Smooth muscle cell (in vitro differentiated cells): ENCODE measurements around a stretch of chr6.

DNA sequence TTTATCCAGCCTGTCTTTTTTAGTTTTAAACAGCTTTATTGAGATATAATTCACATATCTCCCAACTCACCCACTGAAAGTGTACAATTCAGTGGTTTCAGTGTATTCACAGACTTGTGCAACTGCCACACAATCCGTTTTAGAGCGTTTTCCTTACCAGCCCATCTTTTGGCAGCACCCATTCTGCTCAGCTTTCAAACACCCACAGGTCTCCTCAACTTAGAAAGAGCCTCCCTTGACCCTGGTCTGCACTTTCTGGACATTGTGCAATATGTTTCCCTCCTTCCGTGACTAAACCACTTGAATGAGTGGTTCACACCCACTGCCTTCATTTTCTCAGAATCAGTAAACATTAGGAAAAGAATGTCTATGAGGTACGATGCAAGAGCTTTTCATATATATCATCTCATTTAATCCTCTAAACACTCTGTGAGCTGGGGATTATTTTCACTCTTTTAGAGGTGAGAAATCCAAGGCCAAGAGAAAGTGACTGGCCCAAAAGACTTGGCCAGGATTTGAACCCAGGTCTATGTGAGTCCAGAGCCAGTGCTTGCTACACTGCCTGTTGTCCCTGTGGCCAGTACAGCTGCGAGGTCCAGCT, 21.7 kb upstream of the MRPS18A start:
- RAMPAGE, long total RNA = no peak

DNA sequence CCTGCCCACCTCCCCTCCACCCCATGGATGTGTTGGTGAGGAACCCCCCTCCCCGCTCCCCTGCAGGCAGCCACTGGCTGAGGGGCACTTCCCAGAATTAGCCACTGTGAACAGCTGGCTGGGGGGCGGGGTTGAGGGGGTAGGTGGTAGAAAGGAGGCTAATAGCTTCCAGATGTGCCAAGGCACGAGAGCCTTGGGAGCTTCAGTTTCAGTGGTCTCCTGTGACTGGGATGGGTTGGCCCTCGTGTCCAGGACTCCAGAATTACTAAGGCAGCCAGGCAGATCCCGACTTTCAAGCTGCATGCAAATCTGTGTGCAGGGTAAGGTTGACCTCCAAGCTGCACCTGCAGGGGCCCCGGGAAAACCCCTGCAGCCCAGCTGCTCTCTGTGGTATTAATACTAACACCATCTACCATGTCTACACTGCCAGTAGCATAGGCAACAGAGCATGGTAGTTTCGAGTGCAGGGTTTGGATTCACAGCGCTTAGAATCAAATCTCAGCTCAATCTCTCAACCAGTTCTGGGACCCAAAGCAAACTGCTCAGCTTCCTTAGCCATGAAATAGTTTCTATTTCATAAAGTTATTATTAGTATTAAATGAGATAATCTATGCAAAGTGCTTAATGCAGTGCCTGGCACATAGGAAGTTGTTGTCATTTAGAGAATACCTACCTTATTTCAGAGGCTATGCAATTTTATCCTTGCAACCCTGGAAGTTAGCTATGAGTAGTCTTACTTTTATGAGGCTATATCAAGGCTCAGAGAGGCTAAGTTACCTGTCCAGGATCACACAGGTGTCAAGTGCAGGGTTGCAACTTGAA, 27.4 kb upstream of the MRPS18A start:
- RAMPAGE, long total RNA = no peak

GRCh38 chr6:43759483-43759682, 10.6 kb upstream of the VEGFA start:
- RAMPAGE, long total RNA = no peak

DNA sequence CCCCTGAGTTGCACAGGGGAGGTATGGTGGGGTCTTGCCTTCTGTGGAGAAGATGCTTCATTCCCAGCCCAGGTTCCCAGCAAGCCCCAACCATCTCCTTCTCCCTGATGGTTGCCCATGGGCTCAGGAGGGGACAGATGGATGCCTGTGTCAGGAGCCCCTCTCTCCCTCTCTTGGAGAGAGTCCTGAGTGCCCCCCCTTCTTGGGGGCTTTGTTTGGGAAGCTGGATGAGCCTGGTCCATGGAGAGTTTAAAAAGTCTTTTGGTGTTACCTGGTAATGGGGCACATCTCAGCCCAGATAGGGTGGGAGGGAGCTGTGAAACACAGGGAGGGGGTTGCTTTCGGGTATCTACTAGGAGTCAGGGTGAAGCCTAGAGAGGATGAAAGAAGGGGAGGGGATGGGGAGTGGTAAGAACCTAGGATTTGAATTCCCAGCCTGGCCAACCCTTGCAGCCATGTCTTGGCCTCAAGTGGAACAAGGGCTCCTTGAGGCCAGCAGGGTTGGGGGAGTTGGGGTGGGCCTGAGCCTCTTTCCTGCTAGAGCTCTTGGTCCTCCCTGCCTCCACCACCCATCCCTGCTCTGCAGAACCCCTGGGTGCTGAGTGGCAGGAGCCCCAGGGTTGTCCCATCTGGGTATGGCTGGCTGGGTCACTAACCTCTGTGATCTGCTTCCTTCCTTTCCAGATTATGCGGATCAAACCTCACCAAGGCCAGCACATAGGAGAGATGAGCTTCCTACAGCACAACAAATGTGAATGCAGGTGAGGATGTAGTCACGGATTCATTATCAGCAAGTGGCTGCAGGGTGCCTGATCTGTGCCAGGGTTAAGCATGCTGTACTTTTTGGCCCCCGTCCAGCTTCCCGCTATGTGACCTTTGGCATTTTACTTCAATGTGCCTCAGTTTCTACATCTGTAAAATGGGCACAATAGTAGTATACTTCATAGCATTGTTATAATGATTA, 8.0 kb downstream of the VEGFA start:
- RAMPAGE, long total RNA = no peak

DNA sequence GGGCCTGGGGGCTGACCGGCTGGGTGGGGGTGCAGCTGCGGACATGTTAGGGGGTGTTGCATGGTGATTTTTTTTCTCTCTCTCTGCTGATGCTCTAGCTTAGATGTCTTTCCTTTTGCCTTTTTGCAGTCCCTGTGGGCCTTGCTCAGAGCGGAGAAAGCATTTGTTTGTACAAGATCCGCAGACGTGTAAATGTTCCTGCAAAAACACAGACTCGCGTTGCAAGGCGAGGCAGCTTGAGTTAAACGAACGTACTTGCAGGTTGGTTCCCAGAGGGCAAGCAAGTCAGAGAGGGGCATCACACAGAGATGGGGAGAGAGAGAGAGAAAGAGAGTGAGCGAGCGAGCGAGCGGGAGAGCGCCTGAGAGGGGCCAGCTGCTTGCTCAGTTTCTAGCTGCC, 11.8 kb downstream of the VEGFA start:
- RAMPAGE, long total RNA = no peak

GRCh38 chr6:43811018-43811990, 41.3 kb downstream of the VEGFA start:
- RAMPAGE, long total RNA = no peak

GRCh38 chr6:43911401-43912095, 141.5 kb downstream of the VEGFA start:
- RAMPAGE, long total RNA = no peak

DNA sequence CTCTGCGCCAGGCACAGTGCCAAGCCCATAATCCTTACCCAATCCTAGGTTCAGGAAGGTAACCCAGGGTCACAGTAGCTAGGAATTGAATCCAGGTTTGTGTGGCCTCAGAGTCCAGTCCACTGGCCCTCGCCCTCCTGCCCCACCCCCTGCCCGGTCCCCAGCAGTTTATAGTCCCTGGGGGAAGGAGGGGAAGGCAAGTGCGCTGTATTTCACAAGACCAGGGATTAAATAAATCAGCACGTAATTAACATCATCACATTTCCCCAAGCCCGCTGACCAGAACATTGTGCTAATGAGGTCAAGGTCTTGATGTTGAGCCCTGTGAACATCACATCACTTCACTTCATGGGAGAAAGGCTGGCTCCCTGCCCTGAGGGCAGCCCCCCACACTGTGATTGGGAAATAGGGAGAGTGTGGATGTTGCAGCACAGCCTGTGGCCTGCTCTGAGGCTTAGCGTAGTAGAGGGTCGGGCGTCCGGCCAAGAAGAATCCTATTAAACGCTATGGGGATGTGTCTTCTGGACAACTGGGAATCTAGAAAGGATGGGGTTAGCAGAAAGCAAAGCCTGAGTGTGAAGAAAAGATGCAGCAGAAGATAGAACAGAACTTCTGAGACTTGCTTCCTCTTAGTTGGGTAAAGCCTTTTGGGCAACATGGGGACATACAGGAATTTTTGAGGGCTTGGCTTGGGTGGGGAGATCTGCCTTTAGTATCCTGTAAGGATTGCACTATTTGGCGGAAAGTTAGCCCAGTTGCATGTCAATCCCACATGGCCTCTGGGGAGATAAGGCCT, 147.5 kb downstream of the VEGFA start:
- RAMPAGE, long total RNA = no peak

- RAMPAGE, long total RNA = no peak
These were observed 156.0 kb downstream of the MRPL14 start for GRCh38 chr6:43970863-43971953.

DNA sequence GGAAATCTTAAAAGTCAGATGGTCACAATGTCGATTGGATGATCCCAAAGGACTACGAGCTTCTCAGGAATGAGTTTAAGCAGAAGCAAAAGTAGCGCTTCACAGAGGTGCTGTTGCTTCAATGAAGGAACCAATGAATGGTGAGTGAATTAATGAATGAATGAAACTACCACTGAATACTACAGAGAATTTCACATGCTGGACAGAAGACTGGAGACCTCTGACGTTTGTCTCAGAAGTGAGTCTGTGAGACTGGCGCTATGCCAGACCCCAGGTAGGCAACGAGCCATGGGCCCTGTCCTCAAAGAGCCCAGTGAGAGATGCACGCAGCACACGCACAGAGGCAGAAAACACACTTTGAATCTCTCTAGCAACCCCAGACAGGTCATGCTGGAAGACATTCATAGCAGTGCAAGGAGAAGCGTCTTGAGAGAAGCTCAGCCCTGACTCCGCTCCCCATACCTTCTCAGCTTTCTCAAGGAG, 117.3 kb downstream of the MRPL14 start:
- RAMPAGE, long total RNA = no peak

- RAMPAGE, long total RNA = no peak
These were observed 77.8 kb downstream of the MRPL14 start for GRCh38 chr6:44049314-44049914.

- RAMPAGE, long total RNA = start-site peak on the minus strand at chr6:44058487-44058561, 11 and 22 reads in 2 replicates
These were observed 68.5 kb downstream of the MRPL14 start for GRCh38 chr6:44058394-44059453.

- RAMPAGE, long total RNA = no peak
These were observed 856 bp downstream of the MRPL14 start for GRCh38 chr6:44126037-44127155.

DNA sequence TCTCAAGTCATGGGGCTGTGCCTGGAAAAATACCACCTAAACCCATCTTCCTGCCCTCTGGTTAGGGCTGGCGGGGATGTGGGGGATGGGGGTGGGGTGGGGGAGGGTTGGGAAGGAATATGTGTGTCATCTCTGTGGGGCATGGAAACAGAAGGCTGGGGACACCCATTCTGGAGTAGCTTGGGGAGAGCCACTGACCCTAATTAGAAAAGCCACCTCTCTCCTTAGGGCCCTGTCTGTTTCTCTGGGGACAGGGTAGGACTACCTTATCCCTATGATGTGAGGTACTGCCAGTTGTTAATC, 1.3 kb upstream of the SLC29A1 start:
- RAMPAGE, long total RNA = no peak

GRCh38 chr6:44262873-44263912, 2.2 kb downstream of the NFKBIE start:
- RAMPAGE, long total RNA = no peak

DNA sequence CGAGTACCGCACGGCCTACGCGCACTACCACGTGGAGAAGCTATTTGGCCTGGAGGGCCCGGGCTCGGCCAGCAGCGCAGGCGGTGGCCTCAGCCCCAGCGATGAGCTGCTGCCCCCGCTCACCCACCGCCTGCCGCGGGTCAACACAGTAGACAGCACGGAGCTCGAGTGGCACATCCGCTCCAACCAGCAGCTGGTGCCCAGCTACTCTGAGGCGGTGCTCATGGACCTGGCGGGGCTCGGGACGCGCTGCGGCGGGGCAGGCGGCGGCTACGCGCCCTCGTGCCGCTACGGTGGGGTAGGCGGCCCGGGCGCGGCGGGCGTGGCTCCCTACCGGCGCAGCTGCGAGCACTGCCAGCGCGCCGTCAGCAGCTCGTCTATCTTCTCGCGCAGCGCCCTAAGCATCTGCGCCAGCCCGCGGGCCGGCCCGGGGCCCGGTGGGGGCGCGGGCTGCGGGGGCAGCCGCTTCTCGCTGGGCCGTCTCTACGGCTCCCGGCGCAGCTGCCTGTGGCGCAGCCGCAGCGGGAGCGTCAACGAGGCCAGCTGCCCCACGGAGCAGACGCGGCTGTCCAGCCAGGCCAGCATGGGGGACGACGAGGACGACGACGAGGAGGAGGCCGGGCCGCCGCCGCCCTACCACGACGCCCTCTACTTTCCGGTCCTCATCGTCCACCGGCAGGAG, 5.7 kb downstream of the TMEM151B start:
- RAMPAGE, long total RNA = no peak

DNA sequence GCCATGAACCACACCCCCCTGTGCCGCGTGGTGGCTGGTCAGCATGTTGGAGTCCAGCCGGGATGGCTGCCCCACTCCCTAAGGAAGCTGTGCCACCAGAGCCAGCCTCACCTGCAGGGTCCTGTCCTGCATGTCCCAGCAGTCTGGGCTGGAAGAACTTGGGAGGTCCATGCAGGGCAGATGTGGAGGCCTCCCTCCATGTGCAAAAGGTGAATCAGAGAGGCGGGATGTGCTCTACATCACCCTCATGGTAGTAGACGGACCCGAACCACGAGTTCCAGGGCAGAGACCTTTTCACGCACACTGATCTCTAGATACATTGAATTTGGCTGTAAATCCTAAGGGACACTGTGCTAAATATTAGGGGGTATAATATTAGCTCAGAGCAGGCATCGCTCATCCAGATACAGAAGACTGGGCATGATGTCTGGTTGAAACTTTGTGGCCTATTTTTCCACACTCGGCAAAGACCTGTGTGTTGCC, 167.6 kb downstream of the CDC5L start:
- RAMPAGE, long total RNA = no peak

DNA sequence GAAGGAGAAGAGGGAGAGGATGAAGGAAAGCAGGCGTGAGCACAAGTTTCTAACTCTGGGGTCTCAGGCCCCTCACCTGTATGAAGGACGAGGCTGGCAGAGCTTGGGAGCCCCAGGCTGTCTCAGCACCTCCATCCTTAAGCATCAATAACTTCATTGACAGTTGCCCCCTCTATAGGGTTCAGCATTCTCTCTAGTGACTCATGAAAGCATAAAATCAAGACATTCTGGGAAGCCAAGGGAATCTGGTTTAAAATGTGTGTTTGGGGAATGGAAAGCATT, 279.6 kb downstream of the CDC5L start:
- RAMPAGE, long total RNA = no peak

GRCh38 chr6:44977059-44977532, 351.0 kb upstream of the RUNX2 start:
- RAMPAGE, long total RNA = no peak

- RAMPAGE, long total RNA = no peak
These were observed 265.7 kb upstream of the RUNX2 start for GRCh38 chr6:45062292-45063062.